Melanocyte of skin (primary cell): ENCODE measurements around the gene ATE1.

DNA sequence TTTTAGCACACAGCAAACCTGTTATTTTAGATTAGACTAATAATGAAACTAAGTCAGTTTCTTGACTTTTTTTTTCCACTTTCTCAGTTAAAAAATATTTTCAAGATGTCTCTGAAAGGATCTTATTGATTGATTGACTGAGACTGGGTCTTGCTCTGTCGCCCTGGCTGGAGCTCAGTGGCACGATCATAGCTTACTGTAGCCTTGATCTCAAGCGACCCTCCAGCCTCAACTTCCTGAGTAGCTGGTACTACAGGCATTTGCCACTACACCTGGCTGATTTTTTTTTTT lies 20.4 kb upstream of the INPP5F start:
- CAGE, long polyA plus RNA, 2 experiments = no peak in any of the 2 experiments

GRCh38 chr10:119814242-119814760 lies 58.3 kb downstream of the MCMBP start:
- CAGE, long polyA plus RNA, 2 experiments = no peak in any of the 2 experiments

GRCh38 chr10:119847460-119847826 lies 25.2 kb downstream of the MCMBP start:
- CAGE, long polyA plus RNA, 2 experiments = no peak in any of the 2 experiments

DNA sequence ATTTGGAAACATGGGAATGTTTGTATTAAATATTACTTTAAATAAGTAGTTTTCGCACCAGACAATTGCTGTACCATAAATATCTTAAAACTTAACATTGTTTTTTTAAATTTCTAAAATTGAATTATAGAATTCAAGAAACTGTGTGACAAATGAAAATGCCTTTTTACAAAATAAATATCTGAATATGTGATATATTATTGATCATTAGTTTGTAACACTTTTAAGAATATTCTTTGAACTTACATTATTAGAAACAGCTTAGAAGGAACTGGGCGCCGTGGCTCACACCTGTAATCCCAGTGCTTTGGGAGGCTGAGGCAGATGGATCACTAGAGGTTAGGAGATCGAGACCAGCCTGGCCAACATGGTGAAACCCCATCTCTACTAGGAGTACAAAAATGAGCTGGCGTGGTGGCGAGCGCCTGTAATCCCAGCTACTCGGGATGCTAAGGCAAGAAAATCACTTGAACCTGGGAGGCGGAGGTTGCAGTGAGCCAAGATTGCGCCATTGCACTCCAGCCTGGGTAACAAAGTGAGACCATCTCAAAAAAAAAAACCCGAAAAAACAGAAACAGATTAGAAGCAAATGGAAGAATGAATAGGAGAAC lies 29.1 kb downstream of the WDR11 start:
- CAGE, long polyA plus RNA, 2 experiments = no peak in any of the 2 experiments

- CAGE, long polyA plus RNA, 2 experiments = no peak in any of the 2 experiments
These were observed 225.7 kb downstream of the WDR11 start for GRCh38 chr10:121076939-121077254.

GRCh38 chr10:121565436-121566181 lies 32.6 kb downstream of the FGFR2 start:
- CAGE, long polyA plus RNA, 2 experiments = no peak in any of the 2 experiments

GRCh38 chr10:121580669-121581207 lies 17.5 kb downstream of the FGFR2 start:
- CAGE, long polyA plus RNA, 2 experiments = no peak in any of the 2 experiments

GRCh38 chr10:121927125-121927788 lies 574 bp downstream of the ATE1 start:
- CAGE, long polyA plus RNA, 2 experiments = no peak in any of the 2 experiments

GRCh38 chr10:121927789-121928859 lies at the start of gene ATE1:
TSS of gene ATE1 (minus strand) at chr10:121928031.
- CAGE, long polyA plus RNA, 2 experiments = no peak in any of the 2 experiments

- CAGE, long polyA plus RNA, 2 experiments = no peak in any of the 2 experiments
These were observed 39.9 kb downstream of the TACC2 start for GRCh38 chr10:122028793-122029294.

- CAGE, long polyA plus RNA, 2 experiments = no peak in any of the 2 experiments
These were observed 113.6 kb downstream of the TACC2 start for GRCh38 chr10:122102525-122102983.

DNA sequence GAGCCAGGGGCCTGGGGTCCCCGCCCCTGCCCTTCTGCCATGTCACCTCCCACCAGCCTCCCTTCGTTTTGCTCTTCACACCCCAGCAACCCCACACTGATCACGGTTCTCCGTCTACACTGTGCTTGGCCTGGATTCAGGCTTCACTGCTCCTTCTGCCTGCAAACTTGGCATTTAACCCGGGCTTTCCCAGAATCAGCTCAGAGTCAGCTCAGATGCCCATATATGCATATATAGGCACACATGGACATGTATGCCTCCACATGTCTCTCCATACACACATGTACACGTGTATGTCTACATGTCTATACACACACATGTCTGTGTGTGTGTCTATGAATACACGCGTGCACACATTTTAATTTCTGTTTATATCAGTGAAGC lies 137.9 kb upstream of the BTBD16 start:
- CAGE, long polyA plus RNA, 2 experiments = no peak in any of the 2 experiments

DNA sequence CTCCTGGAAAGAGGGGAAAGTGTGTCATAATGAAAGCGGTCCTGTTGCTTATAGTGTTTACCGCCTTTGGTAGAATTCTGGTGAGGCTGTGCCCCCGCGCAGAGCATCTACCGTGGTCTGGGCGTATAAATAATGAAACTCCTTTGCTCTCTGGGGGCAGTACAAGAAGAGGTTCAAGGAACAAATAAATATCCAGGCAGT lies 978 bp downstream of the PLEKHA1 start:
- CAGE, long polyA plus RNA, 2 experiments = no peak in any of the 2 experiments

DNA sequence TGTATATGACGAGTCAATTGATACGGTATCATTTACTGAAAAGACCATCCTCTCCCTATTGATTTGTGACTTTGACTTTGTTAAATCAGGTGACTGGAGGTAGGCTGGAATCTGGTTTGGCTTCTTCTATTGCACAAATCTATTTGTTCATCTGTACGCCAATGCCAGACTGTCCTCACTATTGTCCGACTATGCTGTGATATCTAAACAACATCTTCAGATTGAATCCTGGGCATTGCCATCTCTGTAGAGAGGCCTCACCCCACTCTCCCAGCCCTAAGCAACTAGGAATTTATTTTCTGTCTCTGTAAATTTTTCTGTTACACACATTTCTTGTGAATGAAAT lies 5.2 kb upstream of the ARMS2 start:
- CAGE, long polyA plus RNA, 2 experiments = no peak in any of the 2 experiments

- CAGE, long polyA plus RNA, 2 experiments = no peak in any of the 2 experiments
These were observed 27.3 kb downstream of the HTRA1 start for GRCh38 chr10:122488609-122489164.

DNA sequence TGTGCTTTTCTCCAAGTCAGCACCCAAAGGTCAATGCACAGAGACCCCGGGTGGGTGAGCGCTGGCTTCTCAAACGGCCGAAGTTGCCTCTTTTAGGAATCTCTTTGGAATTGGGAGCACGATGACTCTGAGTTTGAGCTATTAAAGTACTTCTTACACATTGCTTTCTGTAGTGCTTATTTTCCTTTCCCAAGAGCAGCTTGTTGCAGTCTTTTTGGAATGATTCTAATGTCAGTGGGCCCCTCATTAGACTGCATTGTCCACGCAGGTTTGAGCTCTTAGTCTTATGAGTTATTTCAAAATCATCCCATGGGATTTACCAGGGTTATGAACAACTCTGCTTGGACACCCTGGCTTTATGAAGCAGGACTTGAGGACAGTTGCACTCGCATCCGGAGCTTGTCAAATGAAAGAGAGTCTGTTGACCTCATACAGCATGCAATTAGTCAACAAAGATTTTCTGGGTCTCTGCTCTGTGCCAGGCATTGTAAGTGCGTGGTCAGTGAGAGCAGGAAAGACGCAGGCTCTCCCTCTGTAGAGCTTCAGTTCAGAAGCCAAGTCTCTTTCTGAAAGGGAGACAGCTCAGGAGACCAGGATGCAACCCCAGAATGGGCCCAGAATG lies 45.7 kb upstream of the DMBT1 start:
- CAGE, long polyA plus RNA, 2 experiments = no peak in any of the 2 experiments

DNA sequence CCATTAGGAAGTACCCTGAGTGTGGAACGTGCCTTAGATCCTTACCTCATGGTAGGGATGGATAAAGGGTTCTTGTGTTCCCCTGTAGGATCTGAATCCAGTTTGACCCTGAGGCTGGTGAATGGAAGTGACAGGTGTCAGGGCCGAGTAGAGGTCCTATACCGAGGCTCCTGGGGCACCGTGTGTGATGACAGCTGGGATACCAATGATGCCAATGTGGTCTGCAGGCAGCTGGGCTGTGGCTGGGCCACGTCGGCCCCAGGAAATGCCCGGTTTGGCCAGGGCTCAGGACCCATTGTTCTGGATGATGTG lies 31.6 kb downstream of the DMBT1 start:
- CAGE, long polyA plus RNA, 2 experiments = no peak in any of the 2 experiments

DNA sequence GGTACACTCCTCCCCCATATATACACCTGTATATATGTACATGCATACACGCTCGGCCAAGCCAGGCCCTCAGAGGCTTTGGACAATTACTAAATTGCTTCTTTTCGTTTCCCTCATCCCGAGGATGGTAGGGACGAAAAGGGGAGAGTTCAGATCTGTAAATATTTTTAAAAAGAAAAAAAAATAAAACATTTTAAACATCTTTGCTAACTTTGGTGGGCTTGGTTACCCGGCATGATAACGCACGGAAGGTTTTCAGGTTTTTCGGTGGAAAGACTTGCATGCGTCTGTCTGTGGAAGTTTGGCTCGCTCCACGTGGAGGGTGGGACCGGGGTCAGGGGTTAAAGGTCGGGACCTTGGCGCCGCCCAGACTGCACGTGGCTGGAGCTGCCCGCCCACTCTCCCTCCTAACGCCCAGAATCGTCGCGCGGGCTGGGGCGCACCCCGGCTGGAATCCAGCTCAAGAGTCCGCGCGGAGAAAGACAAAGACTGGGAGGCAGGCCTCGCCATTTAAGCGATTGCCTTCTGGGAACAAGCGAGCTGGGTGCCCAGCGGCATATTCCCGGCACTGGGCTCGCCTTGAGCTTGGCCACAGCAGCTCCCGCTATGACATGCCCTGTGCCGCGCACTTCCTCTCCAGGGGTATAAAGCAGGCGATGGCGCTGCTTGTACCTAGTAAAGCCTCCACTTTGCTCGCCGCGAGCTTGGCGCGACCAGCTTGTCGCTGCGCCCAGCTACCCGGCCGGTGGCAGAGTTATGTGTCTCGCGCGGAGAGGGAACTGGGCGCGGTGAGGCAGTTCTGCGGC lies 2.7 kb downstream of the HMX2 start:
- CAGE, long polyA plus RNA, 2 experiments = no peak in any of the 2 experiments

DNA sequence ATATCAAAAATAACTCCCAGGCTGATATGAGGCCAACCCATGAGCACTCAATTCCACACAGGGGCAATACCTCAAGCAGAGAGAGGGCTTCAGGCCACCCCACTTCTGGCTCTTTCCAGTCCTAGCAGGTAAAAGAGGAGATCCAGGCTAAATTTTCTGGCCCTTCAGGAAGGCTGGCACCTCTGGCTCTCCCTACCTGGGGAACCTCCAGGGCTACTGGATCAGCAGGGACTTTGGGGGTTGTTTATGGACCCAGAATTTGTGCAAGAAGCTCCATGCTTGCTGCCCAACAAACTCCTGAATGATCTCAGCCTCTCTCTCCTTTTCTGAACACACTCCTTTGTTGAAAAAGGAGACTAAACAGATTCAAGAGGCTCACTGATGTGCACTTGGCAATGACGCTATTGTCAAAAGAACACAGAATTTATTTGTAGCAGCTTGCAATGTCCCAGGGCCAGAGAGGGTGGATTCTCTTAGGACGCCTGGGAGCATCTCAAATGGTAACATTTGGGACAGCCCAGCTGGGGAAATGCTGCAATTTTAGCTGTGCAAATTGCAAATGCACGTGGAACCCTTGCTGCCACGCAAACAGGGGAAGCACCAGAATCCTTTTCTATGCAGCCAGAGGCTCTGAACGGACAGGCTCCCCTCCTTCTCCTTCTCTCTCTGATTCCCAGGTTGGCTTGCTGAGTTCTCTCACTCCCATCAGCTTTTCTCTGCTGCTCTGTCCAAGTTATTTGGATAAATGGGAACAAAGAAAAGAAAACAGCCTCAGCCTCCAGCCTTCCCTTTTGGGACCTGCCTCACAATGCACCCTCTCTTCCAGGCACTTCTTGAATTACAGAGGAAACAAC lies 79.9 kb downstream of the GPR26 start:
- CAGE, long polyA plus RNA, 2 experiments = no peak in any of the 2 experiments

- CAGE, long polyA plus RNA, 2 experiments = no peak in any of the 2 experiments
These were observed 64.0 kb downstream of the CHST15 start for GRCh38 chr10:124029315-124029973.